Gastroesophageal sphincter (tissue), 4 donors: ENCODE data around the genes ARMS2 and GPR26.

- PRO-cap = no peak
- RAMPAGE, long total RNA, 4 experiments = no peak in any of the 4 experiments
Measured at GRCh38 chr10:121926499-121927124, 1.2 kb downstream of the ATE1 start.

- PRO-cap = unidirectional peak, plus-strand start at chr10:121927270; bidirectional peak, plus-strand start at chr10:121927592, minus-strand start at chr10:121927524; unidirectional peak, minus-strand start at chr10:121927742
- RAMPAGE, long total RNA, 4 experiments = no peak in any of the 4 experiments
Measured at GRCh38 chr10:121927125-121927788, 574 bp downstream of the ATE1 start.

- PRO-cap = no peak
- RAMPAGE, long total RNA, 4 experiments = no peak in any of the 4 experiments
Measured at GRCh38 chr10:121973474-121973957, 1.5 kb downstream of the NSMCE4A start.

GRCh38 chr10:122013146-122013918 is 24.4 kb downstream of the TACC2 start:
- PRO-cap = no peak
- RAMPAGE, long total RNA, 4 experiments = no peak in any of the 4 experiments

DNA sequence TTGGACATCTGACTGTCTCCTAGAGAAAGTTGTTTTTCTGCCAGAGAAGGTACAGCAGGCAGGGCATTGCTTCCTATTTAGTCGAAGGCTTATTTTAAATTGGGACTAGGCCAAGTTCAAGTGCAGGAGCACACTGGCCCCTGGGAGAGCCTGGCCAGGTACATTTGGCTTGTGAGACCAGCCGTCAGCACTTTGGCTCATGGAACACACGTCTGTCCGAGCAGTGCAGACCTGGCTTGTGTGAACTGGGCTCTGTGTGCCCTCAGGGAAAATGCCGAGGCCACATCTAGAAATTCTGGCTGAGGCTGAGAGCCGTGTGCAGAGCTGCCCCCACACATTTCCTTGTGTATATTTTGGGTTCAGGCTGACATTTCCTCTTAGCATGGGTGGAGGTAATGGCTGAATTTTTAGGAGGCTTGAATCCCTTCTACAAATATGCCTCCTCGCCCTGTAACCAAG is 113.6 kb downstream of the TACC2 start:
- PRO-cap = no peak
- RAMPAGE, long total RNA, 4 experiments = no peak in any of the 4 experiments

DNA sequence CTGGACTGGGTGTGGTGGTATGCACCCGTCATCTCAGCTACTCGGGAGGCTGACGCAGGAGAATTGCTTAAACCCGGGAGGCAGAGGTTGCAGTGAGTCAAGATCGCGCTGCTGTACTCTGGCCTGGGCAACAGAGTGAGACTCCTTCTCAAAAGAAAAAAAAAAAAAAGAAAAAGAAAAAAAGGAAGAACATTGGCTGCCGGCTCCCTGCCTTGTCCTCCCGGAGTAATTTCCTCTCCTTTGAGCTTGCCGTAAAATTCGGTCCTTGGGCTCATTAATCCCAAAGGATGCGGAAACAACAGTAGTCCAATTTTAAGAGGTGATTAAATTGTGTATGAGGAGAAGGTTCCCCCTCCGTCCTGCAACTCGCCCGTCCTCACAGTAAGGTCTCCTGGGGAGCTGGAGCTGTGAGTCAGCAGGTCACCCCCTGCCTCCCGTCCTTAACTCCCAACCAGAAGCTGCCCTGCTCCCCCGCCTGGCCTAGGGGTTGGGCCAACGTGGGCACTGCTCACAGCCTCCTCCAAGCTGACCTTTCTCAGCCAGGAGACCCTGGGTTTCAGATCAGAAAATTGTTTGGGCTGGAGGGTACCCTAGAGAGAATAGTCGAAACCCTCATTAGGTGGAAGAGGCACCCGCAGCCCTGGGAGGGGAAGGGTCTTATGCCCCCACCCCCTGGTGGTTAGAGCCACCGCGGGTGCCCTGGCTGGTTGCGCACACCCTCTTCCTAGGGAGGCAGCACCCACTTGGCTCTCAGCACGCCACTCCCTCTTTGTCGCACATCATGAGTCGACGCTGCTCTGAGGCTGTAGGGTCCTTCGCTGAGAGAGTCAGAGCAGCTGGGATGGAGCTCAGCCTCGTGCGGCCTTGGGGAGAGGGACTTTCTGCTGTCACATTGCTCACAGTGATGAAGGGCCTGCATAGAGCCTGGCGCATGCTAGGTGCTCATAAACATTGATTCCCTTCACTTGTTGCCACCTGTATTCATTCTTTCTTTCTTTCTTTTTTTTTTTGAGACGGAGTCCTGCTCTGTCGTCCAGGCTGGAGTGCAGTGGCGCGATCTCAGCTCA is 131.1 kb downstream of the TACC2 start:
- PRO-cap = no peak
- RAMPAGE, long total RNA, 4 experiments = no peak in any of the 4 experiments

GRCh38 chr10:122133206-122133589 is 137.9 kb upstream of the BTBD16 start:
- PRO-cap = unidirectional peak, minus-strand start at chr10:122133353
- RAMPAGE, long total RNA, 4 experiments = no peak in any of the 4 experiments

- PRO-cap = no peak
- RAMPAGE, long total RNA, 4 experiments = no peak in any of the 4 experiments
Measured at GRCh38 chr10:122307548-122308782, 36.9 kb downstream of the BTBD16 start.

- PRO-cap = no peak
- RAMPAGE, long total RNA, 4 experiments = no peak in any of the 4 experiments
Measured at GRCh38 chr10:122309955-122310721, 39.0 kb downstream of the BTBD16 start.

DNA sequence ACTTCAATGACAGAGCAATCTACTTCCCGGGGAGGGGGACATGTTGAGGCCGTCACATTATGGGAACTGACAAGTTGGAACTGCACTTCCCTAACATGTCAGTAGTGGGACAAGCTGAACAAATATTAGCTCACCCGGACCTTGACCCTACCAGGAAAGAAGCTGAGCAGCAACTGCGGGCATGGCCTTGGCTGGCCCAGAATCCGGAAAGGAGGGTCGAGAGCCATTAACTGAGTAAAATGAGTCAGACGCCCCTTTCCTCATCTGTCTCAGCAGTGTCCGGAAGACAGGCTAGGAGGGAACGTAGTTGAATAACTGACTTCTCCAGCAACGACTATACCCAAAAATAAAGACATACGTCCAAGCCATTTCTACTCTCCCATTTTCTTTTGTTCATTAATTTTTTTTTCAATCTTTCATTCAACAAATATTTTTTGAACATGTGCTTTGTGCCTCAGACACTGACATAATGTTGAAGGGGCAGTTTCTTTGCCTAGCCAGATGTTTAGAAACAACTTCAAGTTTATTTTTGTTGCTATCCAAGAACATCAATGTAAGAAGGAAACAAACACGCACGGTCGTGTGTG is 39.7 kb downstream of the BTBD16 start:
- PRO-cap = no peak
- RAMPAGE, long total RNA, 4 experiments = no peak in any of the 4 experiments

- PRO-cap = bidirectional peak, plus-strand start at chr10:122339395, minus-strand start at chr10:122339278
- RAMPAGE, long total RNA, 4 experiments = no peak in any of the 4 experiments
Measured at GRCh38 chr10:122338846-122339508, 35.5 kb upstream of the PLEKHA1 start.

- PRO-cap = bidirectional peak, plus-strand start at chr10:122374708, minus-strand start at chr10:122374414
- RAMPAGE, long total RNA, 4 experiments = no peak in any of the 4 experiments
Measured at GRCh38 chr10:122374151-122374514, 375 bp upstream of the PLEKHA1 start.

DNA sequence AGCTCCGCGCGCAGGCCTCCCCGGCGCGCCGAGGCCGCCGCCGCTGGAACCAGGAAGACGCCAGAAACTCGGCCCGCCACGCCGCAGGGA is 148 bp upstream of the PLEKHA1 start:
- PRO-cap = no peak
- RAMPAGE, long total RNA, 4 experiments = no peak in any of the 4 experiments

DNA sequence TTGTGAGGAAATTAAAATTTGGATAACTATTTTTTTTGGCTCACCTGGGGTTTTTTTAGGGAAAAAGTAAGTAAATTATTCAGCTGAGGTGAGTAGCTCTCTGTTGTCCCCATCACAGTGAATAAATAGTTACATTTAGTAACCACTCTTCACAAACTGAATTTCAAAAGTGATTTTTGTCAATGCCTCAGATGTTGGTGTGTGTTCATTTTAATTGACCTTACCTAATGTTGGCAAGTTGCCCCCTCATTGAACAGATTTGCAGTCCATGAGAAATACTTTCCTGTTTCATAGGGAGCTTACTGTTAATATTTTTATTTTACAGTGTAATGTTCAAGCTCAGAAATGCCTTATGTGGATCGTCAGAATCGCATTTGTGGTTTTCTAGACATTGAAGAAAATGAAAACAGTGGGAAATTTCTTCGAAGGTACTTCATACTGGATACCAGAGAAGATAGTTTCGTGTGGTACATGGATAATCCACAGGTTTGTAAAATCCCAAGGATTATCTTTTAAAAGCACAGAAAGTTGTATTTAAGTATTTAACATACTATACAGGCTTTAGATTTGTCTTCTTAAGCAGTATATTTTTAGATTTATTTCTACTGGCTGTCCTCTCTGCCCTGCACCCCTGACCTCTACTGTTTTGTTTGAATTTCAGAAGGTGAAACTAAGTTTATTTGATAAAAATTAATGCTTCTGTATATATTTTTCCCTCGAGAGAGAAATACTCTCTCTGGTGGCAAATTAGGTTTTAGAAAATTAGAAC is 18.5 kb downstream of the PLEKHA1 start:
- PRO-cap = no peak
- RAMPAGE, long total RNA, 4 experiments = no peak in any of the 4 experiments

DNA sequence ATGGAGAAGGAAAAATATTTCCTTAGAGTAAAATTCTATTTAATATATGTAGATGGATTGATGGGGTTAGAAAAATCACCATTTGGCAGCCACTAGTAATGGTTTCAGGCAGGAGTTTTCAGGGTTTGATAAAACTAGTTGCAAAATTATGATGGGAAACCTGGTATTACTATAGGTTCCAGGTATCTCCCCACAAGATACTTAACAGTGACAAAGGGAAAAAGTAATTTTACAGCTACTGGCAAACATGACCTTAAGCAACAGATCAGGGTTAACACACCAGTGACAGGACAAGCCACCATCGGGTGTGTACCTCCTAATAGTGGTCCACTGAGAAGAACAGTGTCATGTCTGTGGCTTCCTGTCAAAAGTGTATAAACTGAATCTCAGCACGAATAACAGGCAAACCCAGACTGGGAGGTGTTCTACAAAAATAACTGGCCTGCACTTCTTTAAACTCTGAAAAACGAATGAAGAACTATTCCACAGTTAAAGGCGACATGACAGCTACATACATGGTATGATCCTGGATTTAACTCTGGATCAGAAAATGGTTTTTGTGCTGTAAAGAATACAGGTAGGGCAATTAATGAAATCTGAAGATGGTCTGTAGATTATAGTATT is 32.2 kb upstream of the ARMS2 start:
- PRO-cap = no peak
- RAMPAGE, long total RNA, 4 experiments = no peak in any of the 4 experiments

GRCh38 chr10:122454354-122454726 is at the start of gene ARMS2:
Gene ARMS2 (plus strand): TSS chr10:122454653.
- PRO-cap = no peak
- RAMPAGE, long total RNA, 4 experiments = no peak in any of the 4 experiments

DNA sequence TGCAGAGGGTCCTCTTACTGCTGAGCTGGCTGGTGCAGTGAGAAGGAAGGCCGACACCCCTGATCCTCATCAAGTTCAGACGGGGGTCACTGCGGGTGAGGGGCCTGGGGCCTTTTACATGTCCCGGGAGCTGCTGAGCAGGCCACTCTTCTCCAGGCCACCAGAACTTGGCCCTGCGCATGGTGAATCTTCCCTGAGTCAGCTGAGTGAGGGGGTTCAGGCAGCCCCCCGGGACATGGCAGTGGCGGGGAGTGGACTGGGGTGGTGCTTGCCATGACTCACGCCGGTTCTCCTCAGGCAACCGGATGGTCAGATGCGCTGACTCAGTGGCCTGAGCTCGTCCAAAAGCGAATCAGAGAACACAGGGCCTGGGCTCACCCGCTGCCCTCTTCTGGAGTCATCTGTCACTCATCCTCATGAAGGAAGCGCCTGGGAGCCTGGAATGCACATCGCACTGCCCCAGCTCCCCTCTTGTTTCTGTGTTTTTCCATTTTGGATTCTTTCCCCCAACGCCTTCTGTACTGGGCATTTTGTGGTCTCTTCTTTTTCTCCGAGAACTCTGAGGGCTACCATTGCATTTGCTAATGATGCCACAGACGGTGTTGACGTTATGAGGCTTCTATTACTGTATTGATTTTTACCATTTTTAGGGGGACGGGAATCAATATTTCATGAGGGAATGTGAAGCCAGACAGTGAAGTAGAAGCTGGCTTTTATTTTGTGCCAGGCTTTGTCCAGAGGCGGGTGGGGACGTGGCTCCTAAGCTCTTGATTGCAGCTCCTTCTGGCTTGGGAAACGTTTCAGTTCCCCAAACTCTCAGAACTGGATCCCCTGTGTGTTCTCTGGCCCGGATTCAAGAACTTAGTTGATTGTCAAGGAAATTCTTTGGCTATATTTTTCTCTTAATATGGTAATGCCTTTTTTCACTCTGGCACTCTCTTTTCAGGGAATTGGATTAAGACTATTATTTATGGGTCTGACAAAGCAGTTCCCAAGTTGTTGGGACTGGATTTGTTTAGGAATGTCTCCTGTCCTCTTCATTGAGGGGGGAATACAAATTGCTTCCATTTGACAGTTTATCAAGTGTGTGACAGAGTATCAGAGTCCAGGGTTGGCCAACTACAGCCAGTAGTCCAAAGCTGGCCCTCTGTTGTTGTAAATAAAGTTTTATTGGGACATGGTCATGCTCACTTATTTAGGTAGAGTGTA is 33.8 kb downstream of the HTRA1 start:
- PRO-cap = unidirectional peak, minus-strand start at position 785 of the sequence
- RAMPAGE, long total RNA, 4 experiments = no peak in any of the 4 experiments

DNA sequence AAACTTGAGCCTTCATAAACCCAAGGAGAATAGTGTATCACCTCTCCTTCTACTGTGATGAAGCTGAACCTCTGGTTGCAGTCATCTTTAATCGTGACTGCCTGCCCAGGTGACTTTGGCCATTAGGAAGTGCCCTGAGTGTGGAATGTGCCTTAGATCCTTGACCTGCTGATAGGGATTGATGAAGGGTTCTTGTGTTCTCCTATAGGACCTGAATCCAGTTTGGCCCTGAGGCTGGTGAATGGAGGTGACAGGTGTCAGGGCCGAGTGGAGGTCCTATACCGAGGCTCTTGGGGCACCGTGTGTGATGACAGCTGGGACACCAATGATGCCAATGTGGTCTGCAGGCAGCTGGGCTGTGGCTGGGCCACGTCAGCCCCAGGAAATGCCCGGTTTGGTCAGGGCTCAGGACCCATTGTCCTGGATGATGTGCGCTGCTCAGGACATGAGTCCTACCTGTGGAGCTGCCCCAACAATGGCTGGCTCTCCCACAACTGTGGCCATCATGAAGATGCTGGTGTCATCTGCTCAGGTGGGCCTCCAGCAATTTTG is 28.3 kb downstream of the DMBT1 start:
- PRO-cap = no peak
- RAMPAGE, long total RNA, 4 experiments = no peak in any of the 4 experiments

GRCh38 chr10:122635890-122636447 is 36.7 kb upstream of the SPADH start:
- PRO-cap = no peak
- RAMPAGE, long total RNA, 4 experiments = no peak in any of the 4 experiments

GRCh38 chr10:123665915-123666450 is at the start of gene GPR26:
Gene GPR26 (plus strand): TSS chr10:123666355.
- PRO-cap = no peak
- RAMPAGE, long total RNA, 4 experiments = no peak in any of the 4 experiments